AG09309 (cell line): ENCODE data around the gene GOLGA8A.

GRCh38 chr15:33022512-33022994 lies 172.0 kb downstream of the FMN1 start:
- RRBS, result no CpG with 5 or more reads among the region's 2 CpGs

DNA sequence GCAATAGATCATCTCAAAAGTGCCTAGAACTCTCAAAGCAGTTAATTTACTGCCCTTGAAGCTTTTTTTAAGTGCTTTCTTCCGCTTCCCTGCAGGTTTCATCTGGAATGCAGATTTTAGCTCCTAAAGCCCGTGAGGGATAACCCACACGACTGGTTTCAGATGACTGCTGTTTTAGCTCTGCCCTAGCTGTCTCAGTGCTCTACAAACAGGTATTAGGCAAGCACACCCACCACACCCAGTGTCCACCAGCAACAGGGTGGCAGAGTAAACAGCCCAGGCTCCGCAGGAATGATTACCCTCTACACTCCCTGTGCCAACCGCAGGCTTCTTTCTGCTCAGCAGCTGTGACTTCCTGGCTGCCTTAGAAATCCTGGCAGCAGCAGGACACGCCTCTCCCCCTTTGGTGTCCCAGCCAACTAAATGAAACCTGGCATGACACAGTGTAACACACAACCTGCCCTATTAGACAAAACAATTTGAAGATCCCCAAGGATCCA lies 125.9 kb downstream of the FMN1 start:
- RRBS, result no CpG with 5 or more reads among the region's 6 CpGs

- RRBS, result 2% methylated on average over 31 of the region's 69 CpGs
Observed at GRCh38 chr15:34038218-34038888, 651 bp downstream of the AVEN start.

DNA sequence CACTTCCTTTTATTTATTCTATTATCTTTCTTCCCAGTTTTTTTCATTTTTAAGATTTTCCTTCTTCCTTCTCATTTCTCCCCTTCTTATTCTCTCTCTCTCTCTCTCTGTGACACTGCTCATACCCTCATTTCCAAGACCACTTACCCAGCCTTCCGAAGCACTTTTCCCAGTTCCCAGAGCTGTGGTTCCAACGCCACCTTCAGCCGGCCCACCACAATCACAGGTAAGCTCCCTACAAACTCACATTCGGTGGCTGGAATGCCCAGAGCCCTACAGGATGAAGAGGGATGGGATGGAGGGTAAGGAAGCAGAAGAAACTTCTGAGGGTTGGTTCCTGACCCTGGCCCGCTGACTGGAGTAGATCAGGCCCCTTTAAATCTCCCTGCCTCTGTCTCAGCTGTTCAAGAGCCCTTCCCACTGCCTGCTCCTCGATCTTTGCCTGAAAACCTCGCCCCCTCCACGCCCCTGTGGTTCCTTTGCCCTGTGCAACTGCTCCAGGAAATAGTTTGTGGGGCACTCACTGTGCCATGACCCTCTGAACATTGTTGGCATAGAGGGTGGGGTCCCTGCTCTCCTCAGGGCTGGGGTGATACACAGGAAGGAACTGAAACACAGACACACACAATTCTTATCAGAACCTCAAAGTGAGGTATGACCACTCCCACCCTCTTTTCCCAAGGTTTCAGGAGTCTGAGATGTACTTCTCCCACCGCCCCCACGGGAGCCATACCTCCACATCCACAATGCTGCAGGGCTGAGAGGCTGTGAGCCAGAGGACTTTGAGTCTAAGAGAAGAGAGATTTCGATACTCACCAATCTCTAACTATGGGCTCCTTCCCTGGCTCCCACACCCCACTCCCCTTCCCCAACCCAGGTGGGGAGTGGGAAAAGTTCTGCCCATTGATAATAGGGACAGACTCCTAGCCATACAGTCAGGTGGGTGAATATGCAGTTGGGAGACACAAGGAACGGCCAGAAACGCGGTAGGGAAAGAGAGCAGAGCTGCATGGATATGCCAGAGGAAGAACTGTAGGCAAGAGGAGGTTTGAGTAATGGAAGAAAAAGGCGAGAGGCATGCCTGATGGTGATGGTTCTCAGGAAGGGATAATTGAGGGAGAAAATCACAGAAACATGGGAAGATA lies 4.6 kb downstream of the LPCAT4 start:
- RRBS, result no CpG with 5 or more reads among the region's 15 CpGs

DNA sequence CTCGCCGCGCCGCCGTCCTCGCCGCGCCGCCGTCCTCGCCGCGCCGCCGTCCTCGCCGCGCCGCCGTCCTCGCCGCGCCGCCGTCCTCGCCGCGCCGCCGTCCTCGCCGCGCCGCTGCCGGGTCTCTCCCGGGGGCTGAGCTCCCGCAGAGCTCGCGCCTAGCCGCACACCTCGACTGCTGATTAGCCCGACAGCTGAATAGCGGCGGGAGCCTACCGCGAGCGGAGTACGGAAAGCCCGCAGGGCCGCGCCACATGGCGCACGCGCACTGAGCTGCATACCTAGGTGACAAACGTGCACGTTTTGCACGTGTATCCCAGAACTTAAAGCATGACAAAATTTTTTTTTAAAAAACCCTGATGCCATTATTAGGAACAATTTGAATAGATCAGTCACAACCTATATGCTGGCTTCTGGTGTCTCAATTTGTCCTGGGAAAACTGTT lies at the start of gene GOLGA8A:
GOLGA8A (minus strand) TSS at position 203 of the 445 bp plus-strand sequence.
- RRBS, result no CpG with 5 or more reads among the region's 57 CpGs

DNA sequence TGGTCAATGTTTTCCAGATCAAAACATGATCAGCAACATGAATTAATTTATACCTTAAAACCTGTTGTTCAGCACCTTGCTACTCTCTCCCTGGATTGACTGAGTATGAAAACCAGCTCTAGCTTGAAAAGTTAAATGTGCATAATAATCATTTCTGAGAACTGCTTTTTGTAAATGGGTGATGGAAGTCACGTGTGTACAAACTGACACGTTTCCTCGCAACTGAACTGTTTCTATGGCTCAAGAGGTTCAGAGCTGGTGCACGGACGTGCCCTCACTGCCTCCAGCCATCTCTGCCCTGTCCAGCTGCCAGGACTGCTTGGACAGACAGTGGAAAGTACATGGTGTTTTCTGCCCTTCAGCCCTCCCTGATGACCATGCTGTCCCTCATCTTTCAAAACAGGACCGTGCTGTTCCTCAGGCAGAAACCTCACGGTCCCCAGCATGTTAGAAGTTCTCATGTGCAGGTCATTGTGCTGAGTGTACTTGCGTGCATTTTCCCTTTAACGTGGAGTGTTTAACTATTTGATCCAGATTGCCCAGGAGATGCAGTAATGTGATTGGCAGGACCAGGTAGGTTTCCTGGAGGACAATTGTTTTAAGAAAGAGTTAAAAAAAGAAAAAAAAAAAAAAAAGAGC lies 38.7 kb downstream of the GJD2 start:
- RRBS, result no CpG with 5 or more reads among the region's 9 CpGs

DNA sequence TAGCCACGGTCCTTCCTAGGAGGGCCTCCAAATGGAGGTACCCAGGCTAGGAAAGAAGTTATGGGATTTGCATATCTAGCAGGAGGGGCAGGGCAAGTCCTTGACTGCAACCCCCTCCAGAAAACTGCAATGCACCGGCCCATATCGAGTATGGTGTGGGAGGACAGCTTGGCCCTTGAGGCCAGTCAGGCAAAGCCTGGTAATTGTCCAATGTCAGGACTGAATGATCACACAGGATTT lies 1.4 kb downstream of the ZNF770 start:
- RRBS, result no CpG with 5 or more reads among the region's 3 CpGs

GRCh38 chr15:34987045-34987493 lies 1.0 kb downstream of the ZNF770 start:
- RRBS, result no CpG with 5 or more reads among the region's 6 CpGs

DNA sequence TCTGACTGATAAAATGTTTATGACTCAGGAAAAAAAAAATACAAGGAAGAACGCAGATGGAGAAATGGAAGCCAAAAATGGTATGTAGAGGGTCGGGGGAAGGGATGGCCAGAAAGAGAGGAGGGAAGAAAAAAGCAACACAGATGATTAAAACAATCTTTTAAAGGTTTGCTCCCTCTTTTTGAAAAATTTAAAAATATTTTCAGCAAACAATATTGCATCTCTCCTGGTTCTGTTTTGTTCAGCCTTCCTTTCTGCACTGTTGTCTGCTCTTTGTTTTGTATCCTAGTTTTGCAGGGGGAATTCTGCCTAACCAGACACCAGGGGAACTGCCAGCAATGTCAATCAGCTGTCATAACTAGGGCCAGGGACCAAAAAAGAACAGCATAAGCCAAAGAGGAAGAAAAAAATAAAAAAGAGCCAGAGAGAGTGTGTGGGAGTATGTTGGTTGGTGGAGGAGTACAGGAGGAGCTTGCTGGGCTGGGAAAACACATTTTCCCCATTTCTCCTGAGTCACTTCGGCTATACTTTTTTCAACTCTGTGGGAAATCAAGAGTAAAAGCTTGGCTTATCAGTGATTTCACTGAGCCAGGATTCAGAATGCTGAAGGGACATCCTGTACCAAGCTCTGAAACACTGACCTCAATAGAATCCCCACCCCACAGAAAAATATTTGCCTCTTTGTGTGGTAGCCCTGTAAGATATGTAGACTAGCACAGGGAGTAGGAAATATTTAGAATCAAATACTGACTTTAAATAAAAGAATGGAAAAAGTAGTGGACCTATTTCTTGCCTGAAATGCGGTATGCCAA lies 144.7 kb upstream of the DPH6 start:
- RRBS, result no CpG with 5 or more reads among the region's 4 CpGs

- RRBS, result no CpG with 5 or more reads among the region's 2 CpGs
Observed at GRCh38 chr15:35705890-35706309, 159.9 kb upstream of the DPH6 start.

- RRBS, result no CpG with 5 or more reads among the region's 5 CpGs
Observed at GRCh38 chr15:36601989-36602438, 22.6 kb downstream of the CDIN1 start.

DNA sequence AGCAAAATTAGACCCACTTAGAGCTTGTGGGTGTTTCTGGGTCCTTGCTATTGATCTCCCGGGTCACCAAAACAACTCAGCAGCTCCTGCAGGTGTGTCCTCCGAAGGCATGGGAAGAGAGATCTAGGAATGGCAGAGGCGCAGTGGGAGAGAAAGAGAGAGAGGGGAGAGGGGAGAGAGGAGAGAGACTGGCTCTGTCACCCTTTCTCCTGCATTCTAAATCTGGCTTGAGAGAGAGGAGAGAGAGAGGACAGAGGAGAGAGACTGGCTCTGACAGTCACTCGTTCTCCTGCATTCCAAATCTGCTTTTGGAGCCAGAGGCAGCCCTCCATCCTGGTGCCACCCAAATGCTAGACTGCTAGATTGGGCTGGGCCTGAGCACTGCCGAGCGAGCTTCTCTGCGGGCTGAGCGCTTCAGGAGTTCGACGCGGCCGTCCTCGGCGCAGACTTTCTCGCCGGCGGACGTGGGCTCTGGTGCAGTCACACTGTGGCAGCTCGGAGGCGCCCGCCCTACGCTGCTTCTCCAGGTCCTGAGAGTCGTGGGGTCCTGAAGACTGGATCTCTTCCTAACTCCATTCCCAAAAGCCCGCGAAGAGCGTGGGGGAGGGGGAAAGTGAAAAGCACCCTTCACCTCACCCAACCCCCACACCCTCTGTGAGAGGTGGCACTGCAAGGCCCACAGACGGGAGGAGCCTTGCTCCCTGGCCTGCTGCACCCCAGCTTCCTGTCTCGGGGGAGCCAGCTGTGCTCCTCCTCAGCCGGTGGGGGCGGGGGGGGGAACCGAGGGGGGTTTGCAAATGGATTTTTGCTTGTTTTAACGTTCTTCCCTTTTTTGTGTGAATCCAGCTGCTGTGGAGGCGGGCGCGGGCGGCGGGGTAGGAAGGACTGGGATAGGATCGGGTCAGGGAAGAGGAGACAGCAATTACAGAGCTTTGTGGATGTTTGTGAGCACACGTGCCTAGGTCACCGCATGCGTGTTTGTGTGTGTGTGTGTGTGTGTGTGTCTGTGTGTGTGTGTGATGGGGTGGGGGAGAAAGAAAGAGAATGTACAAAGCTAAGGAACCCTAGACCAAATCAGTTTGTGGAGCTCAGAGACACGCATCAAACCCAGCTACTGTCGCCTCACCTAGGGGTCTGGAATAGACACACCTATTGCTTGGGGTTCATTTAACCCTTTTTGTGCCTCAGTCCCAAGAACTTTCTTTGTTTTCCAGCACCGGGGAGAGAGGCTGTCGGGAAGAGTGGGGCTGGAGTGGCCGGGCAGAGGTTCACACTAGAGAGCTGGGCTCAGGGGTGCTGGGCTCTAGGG lies 222.1 kb downstream of the MEIS2 start:
- RRBS, result 76% methylated on average over 2 of the region's 46 CpGs

GRCh38 chr15:36887757-36887992 lies 212.7 kb downstream of the MEIS2 start:
- RRBS, result no CpG with 5 or more reads among the region's 10 CpGs

GRCh38 chr15:36904059-36904566 lies 196.2 kb downstream of the MEIS2 start:
- RRBS, result no CpG with 5 or more reads among the region's 5 CpGs

GRCh38 chr15:36985031-36986038 lies 115.0 kb downstream of the MEIS2 start:
- RRBS, result no CpG with 5 or more reads among the region's 4 CpGs

DNA sequence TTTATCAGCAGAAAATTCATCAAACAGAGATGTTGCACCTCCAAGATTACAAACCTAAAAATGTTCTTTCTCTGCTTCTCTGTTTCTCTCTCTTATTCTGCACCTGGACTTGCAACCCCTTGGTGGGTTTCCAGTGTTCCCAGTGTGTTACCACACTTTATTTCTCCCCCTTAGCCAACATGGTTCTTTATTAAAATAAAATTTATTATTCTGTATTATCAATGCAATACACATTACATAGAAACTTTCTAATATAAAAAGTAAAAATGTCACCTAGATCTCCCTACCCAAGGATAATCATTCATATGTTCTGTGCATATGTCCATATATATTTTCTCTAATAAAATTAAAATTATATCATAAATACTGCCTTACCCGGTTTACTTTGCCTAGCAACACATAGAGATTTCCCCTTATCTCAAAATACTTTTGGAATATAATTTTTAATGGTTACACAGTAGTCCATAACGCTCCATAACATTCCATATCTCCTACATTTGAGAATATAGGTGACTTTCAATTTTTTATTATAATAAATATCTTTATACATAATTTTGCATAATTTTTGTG lies 78.7 kb downstream of the MEIS2 start:
- RRBS, result no CpG with 5 or more reads among the region's 2 CpGs

DNA sequence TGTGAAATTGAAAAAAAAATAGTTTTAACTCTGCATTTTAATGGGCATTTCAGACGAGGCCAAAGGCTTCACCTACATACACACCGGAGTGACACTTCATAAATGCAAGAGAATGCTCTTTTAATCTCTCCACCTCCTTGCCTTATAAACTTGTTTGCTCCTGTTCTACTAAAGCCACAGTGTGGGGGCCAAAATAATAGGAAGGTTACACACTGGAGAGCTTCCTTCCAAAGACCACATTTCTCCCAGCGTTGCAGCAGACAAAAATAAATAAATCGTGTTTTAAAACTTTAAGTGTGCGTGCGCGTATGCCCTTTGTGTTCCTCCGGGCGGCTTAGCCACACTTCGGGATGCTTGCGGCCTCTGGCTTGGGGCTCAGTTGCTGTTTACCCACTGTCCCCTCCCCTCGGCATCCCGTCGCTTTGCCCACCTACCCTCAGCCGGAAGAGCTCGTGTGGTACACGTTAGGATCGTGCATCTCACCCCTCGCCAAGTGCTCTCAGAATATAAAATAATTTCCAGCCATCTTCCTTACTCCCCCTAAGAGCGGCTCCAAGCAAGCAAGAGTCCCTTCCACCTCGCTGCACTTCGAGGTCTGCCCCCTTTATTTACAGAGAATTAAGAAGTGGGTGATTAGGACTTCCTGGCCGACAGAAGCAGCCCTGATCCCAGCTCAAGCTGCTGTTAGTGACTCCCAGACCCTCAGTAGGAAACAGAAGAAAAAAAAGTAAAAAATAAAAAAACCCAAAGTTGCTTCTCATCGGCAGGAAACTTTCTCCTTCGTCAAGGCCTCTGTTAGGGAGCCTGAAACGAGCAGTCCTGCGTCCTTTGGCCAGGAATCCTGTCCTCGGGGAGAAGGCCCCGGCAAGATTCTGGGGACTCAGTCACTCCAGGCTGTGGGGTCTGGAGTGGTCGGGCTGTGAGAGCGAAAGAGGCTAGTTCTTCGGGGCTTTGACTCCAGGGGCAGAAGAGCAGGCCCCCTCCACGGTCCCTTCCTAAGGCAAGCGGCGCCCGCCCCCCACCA lies 3.2 kb downstream of the MEIS2 start:
- RRBS, result no CpG with 5 or more reads among the region's 36 CpGs

DNA sequence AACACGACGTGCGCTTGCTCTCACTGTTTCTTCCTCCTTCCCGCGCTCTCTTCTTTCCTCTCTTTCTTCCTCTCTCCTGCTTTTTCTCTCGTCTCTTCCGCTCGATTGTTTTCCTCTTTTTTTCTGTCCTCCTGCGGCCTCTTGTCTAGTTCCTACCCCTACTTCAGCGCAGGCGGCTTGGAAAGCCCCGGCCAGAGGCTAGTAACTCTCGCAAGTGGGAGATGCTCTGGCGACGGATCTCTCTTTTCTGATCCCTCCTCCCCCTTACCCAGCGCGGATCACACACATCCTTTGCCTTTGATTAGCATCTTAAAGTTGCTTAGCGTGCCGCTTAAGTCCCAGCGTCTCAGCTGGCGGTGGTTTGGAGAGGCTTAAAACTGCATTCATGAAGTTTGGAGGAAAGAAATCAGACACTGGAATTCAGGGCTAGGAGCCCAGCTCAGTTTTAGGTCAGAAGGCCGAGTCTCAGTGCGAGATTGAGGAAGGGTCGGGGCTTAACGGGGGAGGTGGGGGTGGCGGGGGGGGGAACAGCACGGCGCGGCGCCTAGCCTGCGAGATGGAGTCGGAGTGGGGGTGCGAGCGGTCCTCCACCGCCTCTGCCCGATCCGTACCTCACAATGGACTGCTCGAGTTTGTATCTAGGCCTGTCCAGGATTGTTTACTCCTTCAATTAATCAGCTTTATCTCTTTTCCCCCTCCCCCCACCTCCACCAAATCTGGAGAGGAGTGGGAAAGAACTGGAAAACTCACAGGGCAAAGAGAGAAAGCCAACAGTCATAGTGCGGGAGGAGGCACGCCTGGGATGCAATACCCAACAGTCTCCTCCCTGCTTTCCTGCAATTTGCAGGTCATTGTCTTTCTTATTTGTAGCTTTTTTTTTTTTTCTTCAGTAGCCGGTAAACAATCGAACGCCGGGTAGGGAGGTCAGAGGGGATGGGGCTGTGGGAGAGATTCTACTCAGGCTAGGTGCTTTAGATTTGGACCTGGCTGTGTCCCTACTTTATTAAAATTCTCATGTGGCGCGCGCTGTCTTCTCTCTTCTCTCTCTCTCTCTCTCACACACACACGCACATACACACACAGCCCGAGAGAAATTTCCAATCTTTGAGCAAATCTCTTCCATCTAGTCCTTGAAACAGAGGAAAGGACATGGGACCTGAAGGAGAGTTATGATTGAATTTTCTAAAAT lies 6.6 kb upstream of the MEIS2 start:
- RRBS, result no CpG with 5 or more reads among the region's 49 CpGs

DNA sequence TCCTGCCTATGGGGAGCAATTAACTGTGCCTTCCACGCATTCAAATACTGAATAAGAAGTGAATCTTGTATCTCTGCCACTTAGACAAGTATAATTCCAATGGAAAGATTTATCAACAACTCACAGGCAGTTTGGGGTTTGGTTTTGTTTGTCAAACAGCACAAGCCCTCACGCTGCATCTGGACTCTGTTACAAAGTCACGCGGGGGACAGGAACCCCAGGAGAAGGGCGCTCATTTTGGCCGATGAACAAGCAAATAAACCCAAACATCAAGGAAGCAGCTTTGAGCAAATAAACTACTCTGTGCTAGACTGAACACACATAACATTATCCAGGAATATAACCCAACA lies 61.7 kb upstream of the TMCO5A start:
- RRBS, result no CpG with 5 or more reads among the region's 6 CpGs

- RRBS, result no CpG with 5 or more reads among the region's 2 CpGs
Observed at GRCh38 chr15:38091647-38092009, 157.2 kb downstream of the TMCO5A start.